Endothelial cell of umbilical vein (primary cell): Measurements from ENCODE around the genes ARL14 and B3GALNT1.

DNA sequence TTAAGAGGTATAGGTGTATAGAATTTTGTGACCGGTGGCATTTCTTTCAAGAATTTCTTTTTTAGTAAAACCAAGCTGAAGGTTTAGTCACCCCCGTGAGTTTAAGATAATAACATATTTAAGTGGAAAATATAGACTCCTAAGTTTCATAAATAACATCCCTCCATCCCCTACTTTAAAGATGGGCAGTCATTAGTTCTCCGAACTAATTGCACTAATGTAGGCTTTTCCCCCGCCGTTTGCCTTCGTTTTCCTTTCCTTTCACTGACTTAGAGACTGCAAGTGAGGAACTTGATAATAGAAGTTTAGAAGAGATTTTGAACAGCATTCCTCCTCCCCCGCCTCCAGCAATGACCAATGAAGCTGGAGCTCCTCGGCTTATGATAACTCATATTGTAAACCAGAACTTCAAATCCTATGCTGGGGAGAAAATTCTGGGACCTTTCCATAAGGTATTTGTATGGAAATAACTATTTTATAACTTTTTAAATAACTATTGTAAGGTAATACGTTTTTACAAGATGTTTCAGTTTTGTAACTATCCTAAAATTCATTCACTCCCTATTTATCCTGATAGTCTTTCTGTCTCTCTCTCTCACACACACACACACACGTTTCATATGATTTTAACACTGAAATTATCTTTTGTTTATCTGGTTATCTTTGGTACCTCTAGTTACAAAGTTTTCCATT is 2.3 kb downstream of the SMC4 start:
- PRO-cap: bidirectional peak, plus-strand start at position 327 of the sequence, minus-strand start at position 266 of the sequence; bidirectional peak, plus-strand start at position 415 of the sequence, minus-strand start at position 356 of the sequence
CAGE:
- cytosol, long polyA minus RNA: no peak
- cytosol, long polyA plus RNA: no peak
- long polyA plus RNA: no peak
- nucleus, long polyA minus RNA: start-site peak on the plus strand centred at position 284 of the sequence, 5 bp wide, 22 reads; start-site peak on the plus strand centred at position 393 of the sequence, 72 bp wide, 96 reads
- nucleus, long polyA plus RNA: no peak

DNA sequence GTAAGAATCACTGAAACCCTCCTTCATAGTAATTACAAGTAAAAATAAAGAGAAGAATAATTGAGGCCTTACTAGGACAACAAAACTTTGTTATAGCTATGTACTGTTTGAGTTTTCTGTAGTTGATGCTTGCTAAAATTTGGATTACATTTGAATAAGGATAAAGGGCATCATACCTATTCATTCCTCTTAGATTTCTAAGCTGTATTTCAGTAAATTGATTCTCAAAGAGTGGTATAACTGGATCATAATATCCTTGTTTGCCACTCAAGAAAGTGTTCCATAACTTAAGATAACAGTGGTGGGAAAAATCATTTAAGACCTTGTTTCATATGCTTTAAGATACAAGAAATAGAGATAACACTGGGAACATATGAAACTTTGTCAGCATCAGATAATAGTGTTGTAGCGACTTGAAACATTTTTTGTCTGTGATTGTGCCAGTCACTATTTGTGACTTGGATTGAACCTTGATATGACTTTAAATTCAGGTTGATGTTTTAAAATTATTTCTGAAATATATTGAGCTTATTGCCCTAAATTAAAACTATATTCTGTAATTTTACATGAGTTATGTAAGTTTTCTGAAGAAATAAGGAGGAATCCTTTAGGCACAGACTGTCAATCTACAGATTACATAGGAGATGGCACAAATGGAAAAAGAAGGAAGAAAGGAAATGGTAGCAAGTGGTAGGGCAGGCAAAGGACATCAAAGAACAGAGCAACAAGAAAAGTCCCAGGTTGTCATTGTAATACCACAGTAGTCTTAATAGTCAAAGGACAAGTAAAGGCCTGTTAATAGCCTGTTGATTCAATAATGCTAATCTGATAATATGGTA is 8.9 kb downstream of the SMC4 start:
- PRO-cap: no peak
CAGE:
- cytosol, long polyA minus RNA: no peak
- cytosol, long polyA plus RNA: no peak
- long polyA plus RNA: no peak
- nucleus, long polyA minus RNA: no peak
- nucleus, long polyA plus RNA: no peak

DNA sequence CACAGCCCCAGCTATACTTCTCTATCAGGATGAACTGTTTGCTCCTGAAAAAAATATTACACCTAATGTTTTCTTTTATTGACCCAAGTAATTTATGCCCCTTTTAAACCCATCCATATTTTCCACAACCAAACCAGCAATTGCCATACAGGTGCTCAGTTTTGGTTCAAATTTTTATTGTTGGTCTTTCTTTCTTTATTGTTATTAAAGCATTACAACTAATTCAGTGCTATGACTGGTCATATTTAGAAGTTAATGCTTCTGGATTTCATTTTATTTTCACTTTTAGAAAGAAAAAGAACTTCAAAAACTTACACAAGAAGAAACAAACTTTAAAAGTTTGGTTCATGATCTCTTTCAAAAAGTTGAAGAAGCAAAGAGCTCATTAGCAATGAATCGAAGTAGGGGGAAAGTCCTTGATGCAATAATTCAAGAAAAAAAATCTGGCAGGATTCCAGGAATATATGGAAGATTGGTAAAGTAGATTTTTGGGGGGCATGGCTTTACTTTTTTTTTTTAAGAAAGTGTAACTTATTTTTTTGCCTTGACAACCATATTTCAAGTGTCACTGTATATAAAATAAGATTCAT is 19.7 kb downstream of the SMC4 start:
- PRO-cap: no peak
CAGE:
- cytosol, long polyA minus RNA: no peak
- cytosol, long polyA plus RNA: start-site peak on the plus strand centred at position 405 of the sequence, 9 bp wide, 35 and 28 reads in 2 replicates
- long polyA plus RNA: no peak
- nucleus, long polyA minus RNA: no peak
- nucleus, long polyA plus RNA: no peak

DNA sequence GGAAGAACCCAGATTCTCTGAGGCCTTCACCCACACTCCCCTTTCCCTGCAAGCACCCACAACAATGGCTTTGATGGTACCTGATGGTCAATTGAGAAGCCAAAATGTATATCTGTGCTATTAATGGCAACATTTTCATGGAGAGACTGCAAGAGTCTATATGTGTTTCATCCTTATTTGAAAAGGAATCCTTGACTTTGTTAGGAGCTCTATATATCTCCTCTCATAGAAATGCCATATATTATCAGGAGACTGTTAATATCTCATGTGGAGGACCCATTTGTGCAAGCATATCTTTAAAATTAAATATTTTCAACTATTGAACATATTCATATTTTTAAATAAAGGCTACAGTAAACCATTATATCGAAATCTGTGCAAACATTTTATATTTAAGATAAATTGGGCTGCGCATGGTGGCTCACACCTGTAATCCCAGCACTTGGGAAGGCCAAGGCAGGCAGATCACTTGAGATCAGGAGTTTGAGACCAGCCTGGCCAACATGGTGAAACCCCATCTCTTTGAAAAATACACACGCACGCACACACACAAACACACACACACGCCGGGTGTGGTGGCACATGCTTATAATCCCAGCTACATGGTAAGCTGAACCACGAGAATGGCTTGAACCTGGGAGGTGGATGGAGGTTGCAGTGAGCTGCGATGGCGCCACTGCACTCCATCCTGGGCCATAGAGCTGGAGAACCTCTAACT is 22.0 kb downstream of the TRIM59 start:
- PRO-cap: no peak
CAGE:
- cytosol, long polyA minus RNA: no peak
- cytosol, long polyA plus RNA: no peak
- long polyA plus RNA: no peak
- nucleus, long polyA minus RNA: no peak
- nucleus, long polyA plus RNA: no peak

DNA sequence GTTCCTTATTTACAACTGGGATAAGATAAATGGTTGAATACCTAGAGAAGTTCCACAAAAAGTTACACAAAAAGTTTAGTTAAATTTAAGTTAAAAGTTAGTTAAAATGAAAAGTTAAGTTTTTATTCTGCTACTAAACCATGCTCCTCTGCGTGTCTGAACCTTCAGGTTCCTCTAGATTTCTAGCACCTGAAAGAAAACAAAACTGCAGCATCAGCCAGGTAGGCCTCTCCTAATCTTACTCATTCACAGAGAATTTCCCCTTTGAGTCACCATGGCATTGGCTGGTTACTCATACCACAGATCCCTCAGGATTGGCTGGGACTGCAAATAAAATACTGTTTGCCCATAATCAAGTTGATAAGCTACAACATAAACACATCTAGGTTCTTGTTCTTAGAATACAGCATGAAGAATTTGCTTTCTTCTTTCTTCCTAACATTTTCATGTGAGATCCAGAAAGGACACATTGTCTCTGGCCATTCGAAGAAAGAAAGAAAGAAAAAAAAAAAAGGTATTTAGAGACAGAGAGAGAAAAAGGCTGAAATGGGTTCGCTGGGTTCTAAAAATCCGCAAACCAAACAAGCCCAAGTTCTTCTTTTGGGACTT is at the start of gene ARL14:
Gene ARL14, plus strand, starts transcription at position 360 of the 609 bp plus-strand sequence.
- PRO-cap: no peak
CAGE:
- cytosol, long polyA minus RNA: no peak
- cytosol, long polyA plus RNA: no peak
- long polyA plus RNA: no peak
- nucleus, long polyA minus RNA: no peak
- nucleus, long polyA plus RNA: no peak

DNA sequence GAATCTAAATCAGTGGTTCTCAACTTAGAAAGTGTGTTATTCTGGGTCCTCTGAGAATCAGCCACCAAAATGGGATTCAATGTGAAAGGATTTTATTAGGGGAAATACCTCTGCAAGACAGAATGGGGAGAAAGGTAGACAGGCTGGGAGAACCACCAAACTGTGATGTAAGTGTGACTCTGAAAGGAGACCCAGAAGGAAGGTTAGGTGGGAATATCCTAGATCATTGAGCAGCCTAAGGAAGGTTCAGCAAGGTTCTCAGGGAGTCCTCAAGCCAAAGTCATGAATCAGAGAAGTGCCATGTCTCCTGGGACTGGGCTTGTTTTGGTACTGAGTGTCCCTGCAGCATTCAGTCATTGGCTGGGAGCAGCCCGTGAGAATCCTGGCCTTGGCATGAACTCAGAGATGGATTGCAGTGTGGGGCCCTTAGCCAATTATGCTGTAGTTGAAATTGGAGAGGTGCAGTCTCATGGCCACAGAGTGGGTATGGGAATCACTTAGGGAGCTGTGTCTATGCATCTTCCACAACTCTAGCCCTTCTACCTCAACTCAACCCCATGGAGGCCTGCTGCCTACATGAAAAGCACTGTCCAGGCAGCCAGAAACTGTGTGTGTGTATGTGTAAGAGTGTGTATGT is 17.0 kb upstream of the PPM1L start:
- PRO-cap: no peak
CAGE:
- cytosol, long polyA minus RNA: no peak
- cytosol, long polyA plus RNA: no peak
- long polyA plus RNA: no peak
- nucleus, long polyA minus RNA: no peak
- nucleus, long polyA plus RNA: no peak

DNA sequence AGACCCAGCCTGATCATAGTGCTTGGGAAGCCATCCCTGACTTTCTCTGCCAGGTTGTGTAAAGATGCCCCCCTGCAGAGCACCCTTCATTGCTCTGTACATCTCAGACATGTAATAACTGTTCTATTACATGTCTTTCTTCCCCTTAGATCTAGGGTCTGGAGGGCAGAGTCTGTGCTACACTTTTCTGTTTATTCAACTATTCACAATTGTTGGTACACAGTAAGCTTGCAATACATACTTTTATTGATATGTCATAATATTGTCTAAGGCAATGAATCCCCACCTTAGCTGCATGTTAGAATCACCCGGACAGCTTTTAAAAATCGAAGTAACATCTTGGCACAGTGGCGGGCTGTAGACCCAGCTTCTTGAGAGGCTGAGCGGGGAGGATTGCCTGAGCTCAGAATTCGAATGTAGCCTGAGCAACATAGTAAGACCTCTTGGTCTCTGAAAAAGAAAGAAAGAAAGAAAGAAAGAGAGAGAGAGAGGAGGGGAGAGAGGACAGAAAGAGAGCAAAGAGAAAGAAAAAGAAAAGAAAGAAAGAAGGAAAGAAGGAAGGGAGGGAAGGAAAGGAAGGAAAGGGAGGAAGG is 50.4 kb downstream of the PPM1L start:
- PRO-cap: no peak
CAGE:
- cytosol, long polyA minus RNA: no peak
- cytosol, long polyA plus RNA: no peak
- long polyA plus RNA: no peak
- nucleus, long polyA minus RNA: no peak
- nucleus, long polyA plus RNA: no peak

- PRO-cap: no peak
CAGE:
- cytosol, long polyA minus RNA: no peak
- cytosol, long polyA plus RNA: no peak
- long polyA plus RNA: no peak
- nucleus, long polyA minus RNA: no peak
- nucleus, long polyA plus RNA: no peak
Observed at GRCh38 chr3:160953946-160954160, 151.3 kb downstream of the B3GALNT1 start.

DNA sequence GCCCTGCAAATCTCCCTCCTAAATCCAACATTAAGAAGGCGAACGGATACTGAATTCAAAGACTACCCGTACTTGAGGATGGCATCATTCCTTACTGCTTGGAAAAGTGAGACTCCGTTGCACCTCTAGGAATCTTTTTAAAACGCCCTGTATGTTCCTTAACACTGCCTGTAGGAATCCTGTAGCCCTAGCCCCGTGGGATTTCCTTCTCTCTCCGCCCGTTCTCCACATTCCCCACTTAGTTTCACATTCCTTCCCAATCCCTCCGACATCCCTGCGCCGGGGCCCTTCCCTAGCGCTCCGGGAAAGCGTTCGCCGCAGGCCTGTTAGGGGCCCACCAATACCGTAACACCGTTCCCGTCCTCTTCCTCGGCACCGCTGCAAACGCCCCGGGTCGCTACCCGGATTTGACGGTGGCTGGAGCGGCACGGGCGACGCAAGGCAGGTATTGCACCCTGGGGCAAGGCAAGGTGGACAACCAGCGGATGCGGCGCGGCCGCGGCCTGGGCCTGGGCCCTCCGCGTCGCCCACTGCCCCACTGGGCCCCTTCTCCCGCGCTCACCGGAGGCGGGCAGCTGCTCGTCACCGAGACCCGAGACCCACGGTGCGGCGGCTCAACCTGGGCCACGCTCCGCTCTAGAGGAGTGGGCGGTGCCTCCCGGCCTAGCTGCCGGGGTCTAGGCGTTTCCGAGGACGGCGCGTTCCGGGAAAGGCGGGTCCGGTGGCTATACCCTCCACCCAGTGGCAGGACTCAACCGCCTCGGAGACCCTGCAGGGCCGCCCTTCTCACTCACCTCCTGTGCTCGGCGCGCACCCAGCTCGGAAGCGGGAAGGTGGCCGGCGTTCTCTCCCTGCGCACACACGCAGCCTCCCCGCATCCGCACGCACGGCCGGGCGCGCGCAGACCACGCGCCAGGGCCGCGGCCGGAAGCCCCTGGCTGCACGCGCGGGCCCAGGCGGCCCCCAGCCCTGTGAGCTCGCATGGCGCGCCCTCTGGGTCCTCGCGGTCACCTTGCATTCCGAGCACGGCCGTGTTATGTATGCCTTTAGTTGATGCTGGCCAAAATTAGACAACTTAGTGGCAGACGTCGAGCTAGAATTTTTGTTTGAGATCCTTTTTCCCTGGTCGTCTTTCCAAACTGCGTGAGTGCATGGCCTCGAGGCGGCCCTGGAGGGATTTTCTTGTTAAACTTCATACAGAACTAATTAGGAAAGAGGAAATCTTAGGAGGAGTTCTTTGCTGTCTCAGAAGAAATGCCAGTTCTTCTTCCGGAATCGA is at the start of gene B3GALNT1:
Gene B3GALNT1, minus strand, starts transcription at position 909 of the 1,279 bp plus-strand sequence.
- PRO-cap: bidirectional peak, plus-strand start at position 249 of the sequence, minus-strand start at position 294 of the sequence; bidirectional peak, plus-strand start at position 754 of the sequence, minus-strand start at position 638 of the sequence; unidirectional peak, minus-strand start at position 909 of the sequence; unidirectional peak, minus-strand start at position 973 of the sequence
CAGE:
- cytosol, long polyA minus RNA: no peak
- cytosol, long polyA plus RNA: no peak
- long polyA plus RNA: start-site peak on the minus strand centred at position 623 of the sequence, 41 bp wide, 182 and 97 reads in 2 replicates; start-site peak on the minus strand centred at position 870 of the sequence, 116 bp wide, 454 and 338 reads in 2 replicates
- nucleus, long polyA minus RNA: start-site peak on the plus strand centred at position 292 of the sequence, 125 bp wide, 21 reads; start-site peak on the minus strand centred at position 649 of the sequence, 24 bp wide, 58 reads; start-site peak on the minus strand centred at position 851 of the sequence, 92 bp wide, 89 reads
- nucleus, long polyA plus RNA: no peak

DNA sequence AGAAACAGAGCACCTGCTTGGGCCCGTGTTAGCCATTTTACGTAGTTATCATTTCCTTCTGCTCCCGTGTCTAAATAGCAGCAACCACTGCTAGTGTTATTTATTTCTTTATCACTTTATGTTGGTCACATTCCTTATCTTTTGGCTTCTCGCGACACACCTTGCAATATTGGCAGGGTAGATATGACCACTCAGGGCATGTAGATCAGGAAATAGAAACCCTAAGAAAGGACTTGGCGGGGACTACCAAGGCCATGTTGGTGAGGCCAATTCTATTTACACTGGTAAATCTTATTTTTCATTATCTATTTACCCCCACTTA is 1.8 kb upstream of the SPTSSB start:
- PRO-cap: no peak
CAGE:
- cytosol, long polyA minus RNA: no peak
- cytosol, long polyA plus RNA: no peak
- long polyA plus RNA: no peak
- nucleus, long polyA minus RNA: no peak
- nucleus, long polyA plus RNA: no peak

GRCh38 chr3:161600031-161600713 is 103.6 kb downstream of the OTOL1 start:
- PRO-cap: no peak
CAGE:
- cytosol, long polyA minus RNA: no peak
- cytosol, long polyA plus RNA: no peak
- long polyA plus RNA: no peak
- nucleus, long polyA minus RNA: no peak
- nucleus, long polyA plus RNA: no peak

DNA sequence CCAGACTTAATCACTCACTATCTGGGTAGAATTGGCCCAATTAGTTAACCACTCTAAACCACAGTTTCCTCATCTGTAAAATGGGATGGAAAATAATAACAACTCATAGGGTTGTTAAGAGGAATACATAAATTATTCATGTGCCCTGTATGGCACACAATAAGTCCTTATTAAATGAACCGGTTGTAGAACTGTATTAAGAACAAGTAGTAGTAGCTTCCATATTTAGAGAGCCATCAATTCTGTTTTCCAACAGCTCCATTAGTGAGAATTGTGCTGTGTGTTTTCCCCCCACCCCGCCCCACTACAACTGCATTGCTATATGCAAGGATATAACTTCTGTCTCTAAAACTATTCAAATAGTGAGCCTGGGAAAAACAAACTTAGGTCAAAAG is 138.8 kb downstream of the SERPINI1 start:
- PRO-cap: no peak
CAGE:
- cytosol, long polyA minus RNA: no peak
- cytosol, long polyA plus RNA: no peak
- long polyA plus RNA: no peak
- nucleus, long polyA minus RNA: no peak
- nucleus, long polyA plus RNA: no peak

DNA sequence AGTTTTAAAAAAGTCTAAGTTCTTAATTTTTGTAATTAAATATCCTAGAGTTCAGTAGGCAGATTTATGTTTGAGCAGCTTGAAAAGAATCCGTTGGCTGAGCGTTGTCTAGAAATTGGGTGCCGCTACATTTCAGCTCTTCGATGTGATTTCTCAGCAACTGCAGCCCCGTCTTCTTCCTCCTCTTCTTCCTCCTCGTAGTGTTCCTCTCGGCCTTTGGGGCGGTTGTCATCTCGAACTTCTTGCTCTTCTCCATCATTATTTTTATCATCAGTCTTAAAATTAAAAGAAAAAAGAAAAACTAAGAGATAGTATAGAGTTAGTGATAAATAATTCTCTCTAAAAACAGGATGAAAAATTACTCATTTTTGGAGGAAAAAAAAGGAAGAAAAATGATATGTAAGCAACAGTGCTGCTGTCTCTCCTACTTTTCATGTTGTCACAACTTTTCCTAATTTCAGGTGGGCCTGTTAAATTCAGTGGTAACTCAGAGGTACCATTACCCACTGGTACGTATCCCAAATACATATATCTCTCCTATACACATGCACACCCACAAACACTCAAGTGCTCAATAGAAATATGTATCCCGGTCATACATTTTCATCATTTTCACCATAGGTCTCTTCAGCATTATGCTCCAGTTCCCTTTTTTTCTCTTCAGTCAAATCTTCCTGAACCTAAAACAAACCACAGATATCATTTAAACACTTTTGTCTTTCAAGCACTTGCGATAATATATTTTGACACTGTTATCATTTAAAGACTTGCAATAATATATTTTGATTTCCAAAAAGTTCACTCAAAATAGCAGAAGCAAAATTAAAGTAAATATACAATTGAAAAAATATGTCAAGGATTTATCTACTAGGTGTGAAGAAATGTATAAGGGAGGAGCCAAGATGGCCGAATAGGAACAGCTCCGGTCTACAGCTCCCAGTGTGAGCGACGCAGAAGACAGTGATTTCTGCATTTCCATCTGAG is 85.3 kb downstream of the GOLIM4 start:
- PRO-cap: no peak
CAGE:
- cytosol, long polyA minus RNA: no peak
- cytosol, long polyA plus RNA: no peak
- long polyA plus RNA: no peak
- nucleus, long polyA minus RNA: no peak
- nucleus, long polyA plus RNA: no peak

GRCh38 chr3:168094483-168095077 is 1.1 kb downstream of the GOLIM4 start:
- PRO-cap: no peak
CAGE:
- cytosol, long polyA minus RNA: no peak
- cytosol, long polyA plus RNA: no peak
- long polyA plus RNA: no peak
- nucleus, long polyA minus RNA: no peak
- nucleus, long polyA plus RNA: no peak

DNA sequence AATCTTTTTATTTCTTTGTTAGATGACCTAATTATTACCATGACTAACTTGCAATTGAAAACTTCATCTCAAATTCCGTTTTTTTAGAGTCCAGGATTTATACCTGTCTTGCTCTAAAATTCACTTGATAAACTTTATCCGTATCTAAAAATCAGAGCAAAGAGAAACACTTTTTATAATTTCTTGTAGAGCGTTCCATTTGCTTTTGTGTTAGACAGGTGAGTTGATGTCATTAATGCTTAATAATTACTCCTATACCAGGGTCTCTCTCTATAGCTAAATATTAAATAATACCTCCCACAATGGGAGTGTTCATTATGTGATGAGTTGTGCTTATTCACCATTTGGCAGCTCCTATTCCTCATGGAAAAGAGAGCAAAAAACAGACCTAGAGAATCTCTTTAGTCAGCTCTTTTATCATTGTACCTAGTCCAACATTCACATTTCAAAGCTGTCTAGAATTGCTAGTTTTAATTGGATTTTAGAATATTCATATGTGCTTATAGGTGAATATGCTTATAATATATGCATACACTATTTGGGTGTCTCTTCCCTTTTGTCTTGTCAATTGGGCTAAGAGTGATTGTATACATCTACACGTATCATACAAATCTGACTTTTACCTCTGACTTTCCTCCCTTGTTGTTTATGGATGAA is 522.2 kb downstream of the MECOM start:
- PRO-cap: no peak
CAGE:
- cytosol, long polyA minus RNA: no peak
- cytosol, long polyA plus RNA: no peak
- long polyA plus RNA: no peak
- nucleus, long polyA minus RNA: no peak
- nucleus, long polyA plus RNA: no peak

DNA sequence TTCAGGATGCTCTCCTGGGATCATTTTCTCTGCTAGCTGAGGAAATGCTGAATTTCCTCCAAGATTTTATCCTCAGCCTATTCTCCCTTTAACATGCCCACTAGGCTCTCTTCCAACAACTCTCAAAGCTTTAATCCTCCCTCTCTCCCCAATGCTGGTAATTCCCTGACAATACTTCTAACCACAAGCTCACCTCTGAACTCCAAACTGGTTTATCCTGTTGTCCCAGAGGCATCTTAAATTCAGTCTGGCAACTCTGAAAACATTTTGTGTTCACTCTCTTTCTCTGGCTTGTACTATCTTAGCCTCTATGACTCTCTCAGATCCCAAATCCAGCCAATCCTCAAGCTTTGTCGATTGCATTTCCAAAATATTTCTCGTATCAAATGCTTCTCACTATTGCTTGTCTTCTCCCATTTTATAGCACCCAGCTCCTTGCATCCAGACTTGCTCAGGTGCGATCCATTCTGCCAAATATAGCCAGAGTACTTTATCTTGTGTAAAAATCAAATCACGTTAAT is 490.2 kb downstream of the MECOM start:
- PRO-cap: no peak
CAGE:
- cytosol, long polyA minus RNA: no peak
- cytosol, long polyA plus RNA: no peak
- long polyA plus RNA: no peak
- nucleus, long polyA minus RNA: no peak
- nucleus, long polyA plus RNA: no peak

DNA sequence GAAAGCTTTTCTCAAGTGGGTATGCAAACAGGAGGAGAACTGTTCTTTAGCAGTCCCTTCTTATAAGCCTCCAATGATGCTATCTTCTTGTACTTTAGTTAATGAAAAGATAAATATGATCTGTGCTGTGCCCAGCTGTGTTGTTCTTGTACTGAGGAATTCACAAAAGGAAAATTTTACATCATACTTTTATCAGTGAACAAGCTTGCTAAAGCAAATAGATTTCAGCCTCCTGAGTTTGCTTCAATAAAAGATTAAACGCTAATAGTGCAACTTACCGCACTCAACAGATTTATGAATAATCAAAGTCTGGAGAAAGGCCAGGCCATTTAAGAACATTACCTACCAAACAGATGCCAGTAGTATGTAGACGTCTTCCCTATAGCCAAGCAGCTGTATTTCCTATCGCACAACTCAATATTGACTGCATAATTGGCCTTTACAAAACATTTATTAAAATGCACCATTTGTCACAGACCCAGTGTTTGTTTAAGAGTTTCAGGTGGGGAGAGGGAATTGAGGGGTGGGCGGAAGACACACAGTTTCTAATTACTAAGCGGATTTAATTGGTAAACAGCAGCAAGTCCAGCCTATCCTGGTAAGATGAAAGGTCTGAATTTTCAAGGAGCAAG is 395.0 kb downstream of the MECOM start:
- PRO-cap: no peak
CAGE:
- cytosol, long polyA minus RNA: no peak
- cytosol, long polyA plus RNA: no peak
- long polyA plus RNA: no peak
- nucleus, long polyA minus RNA: no peak
- nucleus, long polyA plus RNA: no peak

- PRO-cap: no peak
CAGE:
- cytosol, long polyA minus RNA: no peak
- cytosol, long polyA plus RNA: no peak
- long polyA plus RNA: no peak
- nucleus, long polyA minus RNA: no peak
- nucleus, long polyA plus RNA: no peak
Observed at GRCh38 chr3:169273047-169273865, 390.3 kb downstream of the MECOM start.

DNA sequence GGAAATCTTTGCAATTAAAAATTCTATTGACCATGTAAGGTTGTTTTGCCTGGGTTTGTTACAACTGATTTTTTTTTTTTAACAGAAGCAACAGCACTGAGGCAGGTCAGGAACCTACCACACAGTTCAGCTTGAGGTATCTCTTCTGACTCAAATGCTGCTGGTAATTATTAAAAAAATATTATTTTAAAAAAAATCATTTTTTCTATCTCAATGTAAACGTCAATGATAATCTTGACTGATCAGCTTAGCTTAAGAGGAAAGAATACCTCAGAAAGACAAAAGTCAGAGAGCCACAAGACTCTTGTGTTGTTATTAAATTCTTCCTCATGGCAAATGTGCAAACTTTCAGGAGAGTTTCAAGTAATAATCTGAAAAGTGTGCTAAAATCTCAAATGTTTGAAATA is 366.0 kb downstream of the MECOM start:
- PRO-cap: no peak
CAGE:
- cytosol, long polyA minus RNA: no peak
- cytosol, long polyA plus RNA: no peak
- long polyA plus RNA: no peak
- nucleus, long polyA minus RNA: no peak
- nucleus, long polyA plus RNA: no peak

DNA sequence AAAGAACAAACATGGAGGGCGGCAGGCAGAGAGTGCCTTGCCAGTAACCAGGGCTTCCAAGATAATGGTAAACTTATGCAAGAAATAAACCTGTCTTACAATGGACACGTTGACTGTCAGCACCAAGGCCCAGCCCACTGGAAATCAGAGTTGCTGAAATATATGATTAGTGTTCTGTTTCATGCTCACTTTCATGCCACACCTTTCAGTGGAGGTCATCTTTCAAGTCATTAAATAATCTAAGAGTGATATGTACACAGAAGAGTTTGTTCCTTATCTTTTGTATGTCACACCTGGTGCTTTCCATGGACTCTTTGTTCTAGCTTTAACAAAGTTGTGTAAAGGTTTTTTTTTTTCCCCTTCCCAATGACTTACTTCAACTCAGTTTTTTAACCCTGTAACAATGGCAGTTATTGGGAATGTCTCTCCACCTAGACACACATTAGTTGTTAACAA is 358.0 kb downstream of the MECOM start:
- PRO-cap: no peak
CAGE:
- cytosol, long polyA minus RNA: no peak
- cytosol, long polyA plus RNA: no peak
- long polyA plus RNA: no peak
- nucleus, long polyA minus RNA: no peak
- nucleus, long polyA plus RNA: no peak